ENCODE measurements around a stretch of chr7.

DNA sequence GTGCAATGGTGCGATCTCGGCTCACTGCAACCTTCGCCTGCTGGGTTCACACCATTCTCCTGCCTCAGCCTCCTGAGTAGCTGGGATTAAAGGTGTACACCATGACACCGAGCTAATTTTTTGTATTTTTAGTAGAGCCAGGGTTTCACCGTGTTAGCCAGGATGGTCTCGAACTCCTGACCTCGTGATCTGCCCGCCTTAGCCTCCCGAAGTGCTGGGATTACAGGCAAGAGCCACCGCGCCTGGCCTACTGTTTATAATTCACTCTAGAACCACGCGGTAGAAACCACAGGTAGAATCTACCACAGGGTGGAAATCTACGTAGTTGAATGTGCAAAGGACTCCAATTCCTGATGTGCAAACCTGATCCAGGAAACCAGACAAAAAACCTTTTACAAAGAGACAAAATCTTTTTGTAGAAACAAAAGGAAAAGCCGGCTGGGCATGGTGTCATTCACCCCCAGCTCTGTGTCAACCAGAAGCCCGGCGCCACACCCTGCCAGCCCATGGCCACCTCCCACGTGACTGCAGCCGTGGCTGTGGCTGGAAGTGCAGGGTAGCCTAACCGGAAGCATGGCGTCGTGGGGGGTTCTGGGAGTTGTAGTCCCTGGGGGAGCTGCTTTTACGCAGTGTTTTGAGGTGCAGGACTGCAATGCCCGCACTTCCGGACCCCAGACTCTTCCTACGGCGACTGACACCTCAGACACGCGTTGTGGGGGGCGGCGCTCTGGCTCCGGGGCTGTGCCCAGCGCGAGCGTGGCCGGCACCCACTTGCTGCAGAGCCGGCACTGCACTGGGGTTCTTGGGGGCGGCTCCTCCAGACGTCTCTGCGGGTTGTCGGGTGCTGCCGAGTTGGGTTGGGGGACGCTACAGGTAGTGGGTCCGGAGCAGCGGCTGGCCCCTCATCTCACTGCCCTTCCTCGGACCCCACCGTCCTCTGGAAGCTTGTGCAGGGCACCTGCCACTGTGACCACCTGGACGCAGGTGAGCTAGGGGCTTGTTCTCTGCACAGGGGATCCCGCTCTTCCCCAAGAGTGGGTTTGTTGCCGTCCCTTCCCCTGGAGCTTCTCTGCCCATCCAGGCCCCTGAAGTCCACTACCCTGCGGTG, 41.4 kb upstream of the RNF216 start:
- RRBS, result 1% methylated on average over 10 of the region's 51 CpGs

- RRBS, result no CpG with 5 or more reads among the region's 10 CpGs
Observed at GRCh38 chr7:5824042-5824639, 42.7 kb upstream of the RNF216 start.

- RRBS, result no CpG with 5 or more reads among the region's 21 CpGs
Observed at GRCh38 chr7:5987052-5987662, 16.7 kb upstream of the RSPH10B start.

DNA sequence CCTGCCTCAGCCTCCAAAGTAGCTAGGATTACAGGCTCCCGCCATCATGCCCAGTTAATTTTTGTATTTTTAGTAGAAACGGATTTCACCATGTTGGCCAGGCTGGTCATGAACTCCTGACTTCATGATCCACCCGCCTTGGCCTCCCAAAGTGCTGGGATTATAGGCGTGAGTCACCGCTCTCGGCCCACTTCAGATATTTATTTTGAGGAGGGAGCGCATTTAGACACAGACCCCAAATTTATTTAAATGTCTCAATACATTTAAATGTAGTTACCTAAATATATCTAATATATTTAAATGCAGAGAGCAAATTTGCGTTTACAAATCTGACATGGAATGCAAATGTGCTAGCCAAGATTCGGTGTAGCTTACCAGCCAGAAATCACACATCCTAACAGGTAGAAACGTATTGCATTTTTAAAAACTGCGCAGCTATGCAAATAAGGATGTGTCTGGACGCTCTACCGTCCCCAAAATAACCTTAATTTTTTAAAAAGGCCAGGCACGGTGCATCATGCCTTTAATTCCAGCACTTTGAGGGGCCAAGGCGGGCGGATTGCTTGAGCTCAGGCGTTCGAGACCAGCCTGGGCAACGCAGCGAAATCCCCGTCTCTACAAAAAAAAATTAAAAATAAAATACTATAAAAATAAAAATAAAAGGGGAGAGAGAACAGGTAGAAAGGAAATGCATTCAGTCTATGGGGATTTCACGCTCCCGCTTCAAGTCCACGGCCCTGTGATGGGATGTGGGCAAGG, 701 bp downstream of the PMS2 start:
- RRBS, result no CpG with 5 or more reads among the region's 24 CpGs

GRCh38 chr7:6011296-6011976, 2.4 kb downstream of the AIMP2 start:
- RRBS, result no CpG with 5 or more reads among the region's 6 CpGs

DNA sequence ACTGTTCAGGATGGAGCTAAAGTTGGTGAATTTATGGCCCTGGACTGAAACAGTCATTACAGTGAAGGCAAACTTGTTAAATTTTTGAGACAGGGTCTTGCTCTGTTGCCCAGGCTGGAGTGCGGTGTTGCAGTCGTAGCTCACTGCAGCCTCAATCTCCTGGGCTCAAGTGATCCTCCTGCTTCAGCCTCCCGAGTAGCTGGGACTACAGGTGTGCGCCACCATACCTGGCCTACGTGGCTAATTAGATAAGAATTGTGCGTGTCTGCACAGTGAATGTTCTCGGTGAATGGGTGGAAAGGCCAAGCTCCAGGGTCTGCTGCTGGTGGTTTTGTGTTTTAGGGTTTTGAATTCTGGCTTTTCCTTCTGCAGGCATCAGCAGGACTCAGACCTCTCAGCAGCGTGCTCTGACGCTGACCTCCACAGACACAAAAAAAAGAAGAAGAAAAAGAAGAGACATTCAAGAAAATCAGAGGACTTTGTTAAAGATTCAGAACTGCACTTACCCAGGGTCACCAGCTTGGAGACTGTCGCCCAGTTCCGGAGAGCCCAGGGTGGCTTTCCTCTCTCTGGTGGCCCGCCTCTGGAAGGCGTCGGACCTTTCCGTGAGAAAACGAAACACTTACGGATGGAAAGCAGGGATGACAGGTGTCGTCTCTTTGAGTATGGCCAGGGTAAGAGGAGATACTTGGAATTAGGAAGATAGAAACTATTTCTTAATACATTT, 51.8 kb downstream of the USP42 start:
- RRBS, result no CpG with 5 or more reads among the region's 18 CpGs

GRCh38 chr7:6307768-6308113, 35.3 kb upstream of the CYTH3 start:
- RRBS, result no CpG with 5 or more reads among the region's 5 CpGs

GRCh38 chr7:6536581-6537207, 14.6 kb downstream of the GRID2IP start:
- RRBS, result 8% methylated on average over 5 of the region's 31 CpGs

DNA sequence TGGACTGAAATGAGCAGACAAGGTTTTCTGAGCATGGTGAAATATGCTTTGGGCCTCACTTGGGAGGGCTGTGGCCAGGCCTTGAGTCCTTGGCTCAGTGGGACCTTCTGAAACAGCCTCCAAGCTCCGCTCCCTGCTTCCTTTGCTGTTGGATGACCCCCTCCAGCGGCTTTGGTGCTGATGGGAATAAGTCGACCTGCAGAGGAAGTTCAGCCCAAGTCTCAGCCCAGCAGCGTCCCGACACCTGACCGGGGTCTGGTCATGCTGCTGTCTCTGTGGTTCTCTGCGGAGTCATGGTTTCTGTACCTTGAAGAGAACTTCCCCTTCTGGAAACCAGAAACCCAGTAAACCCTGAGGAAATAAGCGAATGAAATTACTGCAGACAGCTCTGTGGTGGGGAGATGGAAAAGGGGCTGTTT, 18.2 kb upstream of the ZNF12 start:
- RRBS, result no CpG with 5 or more reads among the region's 8 CpGs

DNA sequence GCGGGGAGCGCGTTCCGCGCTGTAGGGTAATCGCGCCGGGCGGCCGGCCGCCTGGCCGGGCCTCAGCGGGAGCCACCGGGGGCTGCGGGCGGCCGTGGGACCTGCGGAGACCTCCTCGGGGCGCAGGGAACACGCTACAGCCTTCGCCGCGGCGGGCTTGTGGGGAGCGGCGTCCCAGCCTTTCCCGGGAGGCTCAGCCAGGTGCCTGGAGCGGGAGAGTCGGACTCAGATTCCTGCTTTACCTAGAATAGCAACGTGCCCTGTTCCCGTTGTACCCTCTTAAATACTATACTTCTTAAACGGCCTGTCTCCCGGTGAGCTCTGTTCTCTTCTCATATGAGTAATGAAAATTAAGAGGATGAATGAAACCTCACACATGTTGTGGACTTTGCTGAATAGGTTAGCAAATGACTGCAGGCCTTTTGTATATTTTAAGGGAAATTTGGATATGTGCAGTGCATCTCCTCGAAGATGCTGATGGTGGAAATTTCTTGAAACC, 536 bp downstream of the MIOS start:
- RRBS, result under 1% methylated on average over 8 of the region's 35 CpGs

- RRBS, result no CpG with 5 or more reads among the region's 4 CpGs
Observed at GRCh38 chr7:7639325-7639804, 1.2 kb upstream of the UMAD1 start.

GRCh38 chr7:7688931-7689447, 29.4 kb downstream of the RPA3 start:
- RRBS, result no CpG with 5 or more reads among the region's 5 CpGs

DNA sequence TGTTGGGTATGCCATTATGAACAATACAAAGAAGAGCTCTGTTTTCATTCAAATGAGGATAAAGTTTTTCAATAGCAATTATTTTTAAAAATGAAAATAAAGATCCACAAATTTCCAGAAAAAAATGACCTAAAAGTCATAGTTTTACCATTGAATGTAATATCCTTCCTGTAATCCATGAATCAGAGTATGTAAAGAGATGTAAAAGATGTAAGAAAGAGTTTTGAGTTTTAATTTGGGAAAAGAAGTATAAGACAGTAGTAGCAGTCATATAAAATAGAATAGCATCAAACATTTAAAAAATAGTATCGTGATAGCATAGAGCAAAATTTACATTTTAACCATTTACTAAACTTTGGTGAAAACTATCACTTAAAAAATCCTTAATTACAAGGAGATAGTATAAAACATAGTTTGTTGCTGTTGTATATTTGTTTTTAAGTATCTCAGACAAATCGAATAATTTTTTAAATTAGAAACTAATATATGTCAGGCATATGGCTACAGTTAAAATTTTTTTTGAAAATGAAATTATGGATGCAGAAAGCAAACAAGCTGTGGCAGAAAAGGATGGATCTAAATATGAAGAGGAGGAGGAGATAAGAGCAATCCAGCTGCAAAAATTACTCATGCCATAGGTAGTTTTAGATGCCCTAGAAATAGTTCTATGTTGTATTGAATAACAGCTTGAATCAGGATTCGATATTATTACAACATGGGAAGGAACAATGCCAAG, 2.7 kb downstream of the RPA3 start:
- RRBS, result no CpG with 5 or more reads among the region's 3 CpGs

GRCh38 chr7:7808116-7808758, 89.8 kb upstream of the RPA3 start:
- RRBS, result no CpG with 5 or more reads among the region's 4 CpGs

- RRBS, result no CpG with 5 or more reads among the region's 18 CpGs
Observed at GRCh38 chr7:8351548-8352023, 81.8 kb upstream of the NXPH1 start.

- RRBS, result 0% methylated on average over 2 of the region's 13 CpGs
Observed at GRCh38 chr7:8441901-8442117, 8.4 kb downstream of the NXPH1 start.

GRCh38 chr7:10156902-10157410, 783.0 kb downstream of the NDUFA4 start:
- RRBS, result no CpG with 5 or more reads among the region's 5 CpGs

DNA sequence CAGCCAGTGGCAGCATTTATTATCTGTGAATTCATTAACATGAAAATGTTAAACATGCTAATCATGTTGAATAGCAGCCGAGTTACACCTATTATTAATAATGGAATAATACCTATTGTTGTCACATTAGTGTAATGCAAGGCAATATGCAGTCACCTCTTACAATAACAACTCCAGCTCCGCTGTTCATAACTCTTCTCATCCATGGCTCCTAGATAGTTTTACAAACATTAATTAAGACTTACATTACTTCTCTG, 355.7 kb downstream of the NDUFA4 start:
- RRBS, result no CpG with 5 or more reads among the region's 2 CpGs

- RRBS, result no CpG with 5 or more reads among the region's 4 CpGs
Observed at GRCh38 chr7:11195322-11195840, 221.7 kb downstream of the PHF14 start.

GRCh38 chr7:11230920-11231483, 257.3 kb downstream of the PHF14 start:
- RRBS, result no CpG with 5 or more reads among the region's 4 CpGs